Occipital lobe (tissue), 2 donors: Measurements from ENCODE around the genes PNO1, FBXO48 and PROKR1.

GRCh38 chr2:66533142-66533590, 98.2 kb downstream of the MEIS1 start:
- RAMPAGE, long total RNA: no peak

GRCh38 chr2:66576357-66576802, 141.5 kb downstream of the MEIS1 start:
- RAMPAGE, long total RNA: no peak

DNA sequence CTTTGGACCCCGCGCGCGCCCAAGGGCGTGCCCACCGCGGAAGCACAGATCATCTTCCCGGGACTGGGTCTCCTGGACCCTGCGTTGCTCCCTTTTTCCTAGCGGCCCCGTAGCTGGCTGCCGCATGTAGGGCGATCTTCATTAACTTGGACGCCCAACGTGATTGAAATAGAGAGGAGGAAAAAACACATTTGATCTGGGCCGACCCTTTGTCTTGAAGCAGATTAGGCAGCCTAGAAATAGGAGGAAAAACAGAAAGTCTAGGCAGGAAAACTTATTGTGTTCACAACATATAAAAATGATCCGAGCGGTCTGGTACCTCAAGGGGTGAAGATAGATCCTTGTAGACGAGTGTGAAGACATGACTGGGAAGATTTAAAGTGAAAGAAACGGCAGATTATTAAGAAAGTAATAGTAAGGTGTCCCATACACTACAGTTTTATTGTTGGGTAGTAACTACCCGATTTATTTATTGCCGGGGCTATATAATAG, 147.2 kb downstream of the MEIS1 start:
- RAMPAGE, long total RNA: no peak

DNA sequence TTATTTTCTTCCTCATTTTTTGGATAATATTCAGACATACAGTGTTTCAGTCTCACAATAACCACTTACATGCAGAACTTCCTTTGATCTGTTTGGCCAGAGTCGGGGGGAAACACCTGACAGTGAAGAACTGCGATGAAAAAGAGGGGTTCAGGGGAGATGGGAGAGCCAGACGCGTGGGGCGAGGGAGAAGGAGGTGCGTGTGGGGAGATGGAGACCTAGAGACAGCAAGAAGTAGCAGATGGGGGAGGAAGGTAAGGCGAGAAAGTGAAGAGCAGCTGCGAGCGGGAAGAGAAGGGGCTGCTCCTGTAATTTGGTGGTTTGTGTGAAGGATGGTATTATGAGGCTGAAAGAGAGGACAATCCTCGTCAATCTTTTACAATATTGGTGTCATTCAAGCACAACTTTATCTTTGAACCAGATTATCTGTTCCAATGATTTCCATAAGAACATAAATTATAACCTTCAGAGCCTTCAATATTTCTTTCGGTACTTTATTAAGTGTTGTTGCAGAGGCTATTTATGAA, 148.7 kb downstream of the MEIS1 start:
- RAMPAGE, long total RNA: no peak

DNA sequence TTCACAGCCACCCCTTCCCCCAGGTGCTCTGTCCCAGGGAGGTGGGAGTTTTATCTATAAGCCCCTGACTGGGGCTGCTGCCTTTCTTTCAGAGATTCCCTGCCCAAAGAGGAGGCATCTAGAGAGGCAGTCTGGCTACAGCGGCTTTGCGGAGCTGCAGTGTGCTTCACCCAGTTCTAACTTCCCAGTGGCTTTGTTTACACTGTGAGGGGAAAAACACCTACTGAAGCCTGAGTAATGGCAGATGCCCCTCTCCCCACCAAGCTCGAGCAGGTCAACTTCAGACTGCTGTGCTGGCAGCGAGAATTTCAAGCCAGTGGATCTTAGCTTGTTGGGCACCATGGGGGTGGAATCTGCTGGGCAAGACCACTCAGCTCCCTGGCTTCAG, 190.6 kb downstream of the MEIS1 start:
- RAMPAGE, long total RNA: no peak

DNA sequence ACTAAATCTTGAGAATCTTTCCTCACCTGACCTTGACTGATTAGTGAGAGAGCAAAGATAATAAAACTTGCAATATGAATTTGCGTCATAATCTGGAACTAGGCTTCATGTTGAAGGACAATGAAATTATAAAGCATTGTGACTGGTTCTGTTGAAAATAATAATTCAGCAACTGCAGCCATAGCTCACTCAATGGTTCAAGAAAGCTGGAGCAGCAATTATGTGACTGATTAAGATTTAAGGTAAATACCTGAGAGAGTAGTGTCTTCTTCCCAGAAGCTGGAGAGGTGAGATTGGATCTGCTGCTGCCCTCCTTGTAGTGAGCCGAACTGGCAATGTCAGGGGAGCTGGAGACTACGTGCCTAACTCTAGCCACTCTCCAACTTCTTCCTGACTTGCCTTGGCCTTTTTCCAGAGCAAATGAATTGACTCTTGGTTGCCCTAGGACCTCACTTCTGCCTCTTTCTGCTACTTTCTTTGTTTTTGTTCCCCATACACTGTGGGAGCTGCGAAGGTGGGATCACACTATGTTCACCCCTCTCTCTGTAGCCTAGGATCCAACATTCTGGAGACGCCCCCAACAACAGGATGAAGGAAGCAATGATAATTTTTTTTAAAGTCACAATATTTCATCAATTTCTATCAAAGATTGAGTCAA, 268.5 kb upstream of the ETAA1 start:
- RAMPAGE, long total RNA: no peak

DNA sequence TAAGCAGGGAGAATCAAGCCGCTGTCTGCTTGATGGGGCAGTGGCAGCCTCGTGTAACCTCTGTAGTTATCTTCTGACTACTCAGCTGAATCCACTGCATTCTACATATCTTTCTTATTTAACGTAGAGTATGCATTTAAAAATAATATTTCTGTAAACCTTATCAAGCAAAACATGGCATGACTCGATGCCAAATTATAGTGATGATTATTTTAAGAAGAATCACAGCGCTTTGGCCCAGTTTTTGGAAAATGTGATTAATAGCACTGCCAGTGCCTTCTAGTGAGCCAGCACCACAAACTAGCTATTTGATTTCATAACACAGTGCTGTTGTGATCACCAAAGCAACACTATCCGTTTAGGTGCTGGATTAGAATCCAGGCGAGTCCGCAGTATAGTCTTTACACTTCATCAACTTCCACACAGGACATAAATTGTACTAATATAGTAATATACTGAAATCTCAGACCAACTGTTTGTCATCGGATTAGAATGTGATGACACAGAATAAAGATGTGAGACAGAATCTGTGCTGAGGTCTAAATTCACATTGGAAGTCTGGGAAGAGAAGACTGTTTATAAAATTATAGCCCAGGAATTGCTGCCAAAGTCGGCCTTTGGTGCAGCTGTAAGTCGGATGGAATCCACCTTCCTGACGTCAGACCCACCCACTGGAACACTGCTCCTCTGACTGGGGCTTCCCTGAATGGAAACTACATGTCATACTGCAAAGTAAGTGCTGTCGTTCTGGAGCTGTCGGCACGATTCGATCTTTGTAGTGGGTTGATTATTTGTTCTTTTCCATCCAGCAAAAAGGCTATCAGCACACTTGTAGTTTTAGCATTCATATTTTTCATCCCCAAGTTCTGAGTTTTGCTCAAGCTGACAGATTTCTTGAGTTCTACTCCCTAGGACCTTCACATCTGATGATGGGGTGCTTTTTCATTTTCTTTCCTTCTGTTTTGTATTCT, 136.4 kb upstream of the ETAA1 start:
- RAMPAGE, long total RNA: no peak

DNA sequence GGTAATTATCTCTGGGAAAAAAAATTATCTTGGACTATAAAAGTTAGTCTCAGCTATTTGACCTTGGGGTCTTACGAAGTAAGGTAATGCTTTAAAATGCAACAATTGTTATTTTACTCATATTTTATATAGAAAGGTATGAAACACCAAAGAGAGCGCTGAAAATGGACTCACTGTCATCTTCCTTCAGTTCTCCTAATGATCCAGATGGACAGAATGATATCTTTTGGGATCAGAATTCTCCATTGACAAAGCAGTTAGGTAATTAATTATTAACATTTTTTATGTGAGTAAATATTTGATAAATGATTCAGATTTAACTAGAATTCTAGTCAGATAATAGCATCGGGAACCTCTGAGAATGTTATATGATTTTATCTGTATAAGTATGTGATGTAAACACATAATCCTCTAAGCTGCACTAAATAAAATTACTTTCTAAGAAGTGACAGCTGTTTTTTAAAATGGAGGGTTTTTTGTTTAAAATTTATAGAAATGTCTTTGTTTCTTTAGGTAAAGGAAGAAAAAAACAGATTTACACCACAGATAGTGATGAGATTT, 2.0 kb downstream of the ETAA1 start:
- RAMPAGE, long total RNA: no peak

GRCh38 chr2:67455258-67455603, 58.1 kb downstream of the ETAA1 start:
- RAMPAGE, long total RNA: no peak

- RAMPAGE, long total RNA: no peak
These were observed 129.2 kb downstream of the ETAA1 start for GRCh38 chr2:67526271-67526731.

GRCh38 chr2:67561352-67562140, 164.4 kb downstream of the ETAA1 start:
- RAMPAGE, long total RNA: no peak

GRCh38 chr2:68157668-68158677, at the start of gene PNO1:
Gene PNO1 (plus strand): TSS chr2:68157888.
- RAMPAGE, long total RNA: start-site peak on the plus strand at chr2:68157904-68157924, 99 and 110 reads in 2 replicates

- RAMPAGE, long total RNA: no peak
These were observed 47.3 kb downstream of the PPP3R1 start for GRCh38 chr2:68204697-68205816.

GRCh38 chr2:68383219-68384182, 18.4 kb downstream of the PLEK start:
- RAMPAGE, long total RNA: no peak

GRCh38 chr2:68466312-68467466, at the start of gene FBXO48:
Gene FBXO48 (minus strand): TSS chr2:68467294.
- RAMPAGE, long total RNA: no peak

GRCh38 chr2:68643395-68643903, at the start of gene PROKR1:
Gene PROKR1 (plus strand): TSS chr2:68643579.
- RAMPAGE, long total RNA: no peak

DNA sequence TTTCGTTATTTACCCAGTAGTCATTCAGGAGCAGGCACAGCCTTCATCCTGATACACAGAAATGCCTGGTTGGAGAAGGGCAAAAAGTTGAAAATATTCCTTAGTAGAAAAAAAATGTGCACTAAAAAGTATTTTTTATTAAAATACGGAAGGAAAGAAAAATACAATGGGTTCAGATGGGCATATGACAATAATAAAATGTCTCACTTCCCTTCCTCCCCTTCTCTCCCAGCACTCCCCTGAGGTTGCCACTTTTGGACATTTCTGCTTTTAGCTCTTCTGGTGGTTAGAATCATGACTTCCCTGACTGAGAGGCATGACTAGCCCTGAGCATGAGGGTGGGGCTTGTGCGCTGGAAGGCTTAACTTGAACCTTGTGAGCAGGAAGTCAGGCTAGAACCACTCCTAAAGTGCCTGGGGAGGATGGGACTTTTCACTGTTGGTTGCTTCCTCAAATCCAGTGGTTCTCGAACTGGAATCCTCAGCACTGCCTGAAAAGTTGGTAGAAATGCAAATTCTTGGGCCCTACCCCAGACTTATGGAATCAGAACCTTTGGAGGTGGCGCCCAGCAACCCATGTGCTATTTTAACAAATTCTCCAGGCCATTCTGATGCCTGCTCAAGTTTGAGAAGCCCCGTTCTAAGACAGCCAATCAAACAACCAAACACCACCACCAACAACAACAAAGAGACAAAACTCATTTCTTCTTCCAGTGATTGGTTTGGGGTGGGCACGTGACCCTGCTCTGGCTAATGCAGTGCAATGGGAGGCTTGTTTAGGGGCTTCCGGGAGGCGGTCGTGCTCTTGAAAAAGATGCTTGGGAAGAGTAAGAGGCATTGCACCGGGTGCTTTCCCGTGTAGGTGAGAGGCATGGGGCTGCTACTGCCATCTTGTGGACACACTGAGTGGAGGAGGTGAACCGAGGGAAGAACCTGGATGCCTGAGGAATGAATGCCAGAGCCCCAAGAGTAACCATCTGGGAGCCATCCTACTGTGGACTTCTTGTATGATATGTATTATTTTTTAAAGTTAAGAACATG, 19.6 kb upstream of the ARHGAP25 start:
- RAMPAGE, long total RNA: no peak

DNA sequence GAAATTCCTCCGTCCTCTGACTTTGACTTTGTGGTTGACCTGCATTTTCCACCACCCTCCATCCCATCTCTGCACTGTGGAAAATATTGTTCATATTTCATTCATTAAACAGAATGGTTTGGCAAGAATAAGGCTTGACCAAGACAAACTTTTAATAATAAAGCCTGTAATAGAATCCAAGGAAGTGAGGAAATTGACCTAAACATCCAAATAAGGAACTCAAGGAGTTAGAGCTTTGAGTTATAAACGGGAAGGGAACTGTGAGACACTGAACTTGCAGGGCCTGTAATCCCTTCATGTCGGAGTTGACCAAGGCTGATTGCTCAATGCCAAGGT, 115.2 kb downstream of the GFPT1 start:
- RAMPAGE, long total RNA: no peak

- RAMPAGE, long total RNA: no peak
These were observed 662 bp upstream of the GFPT1 start for GRCh38 chr2:69387706-69388071.

GRCh38 chr2:69436467-69437245, 579 bp downstream of the NFU1 start:
- RAMPAGE, long total RNA: no peak